Placental epithelial cell (primary cell): ENCODE measurements around the gene SNAP91.

DNA sequence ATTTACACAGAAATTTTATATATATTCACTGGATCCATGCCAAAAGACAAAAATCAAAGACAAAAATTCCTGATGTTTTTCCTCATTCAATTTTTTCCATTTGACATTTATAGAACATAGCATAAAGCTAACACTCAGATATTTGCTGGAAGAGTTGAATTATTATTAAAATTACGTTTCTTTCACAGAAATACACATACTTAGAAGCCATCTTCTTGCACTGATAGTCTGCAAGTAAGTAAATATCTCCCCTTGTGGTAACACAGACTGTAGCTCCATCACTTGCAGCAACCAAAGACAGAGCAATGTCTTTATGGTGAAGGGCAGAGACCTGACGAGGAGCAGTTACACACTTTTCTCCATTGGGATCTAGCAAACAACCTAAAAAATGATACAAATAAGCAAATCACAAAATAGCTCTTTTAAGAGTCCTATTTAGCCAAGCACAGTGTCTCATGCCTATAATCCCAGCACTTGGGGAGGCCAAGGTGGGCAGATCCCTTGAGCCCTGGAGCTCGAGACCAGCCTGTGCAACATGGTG, 24.2 kb downstream of the IBTK start:
- CAGE, long polyA plus RNA: no peak

DNA sequence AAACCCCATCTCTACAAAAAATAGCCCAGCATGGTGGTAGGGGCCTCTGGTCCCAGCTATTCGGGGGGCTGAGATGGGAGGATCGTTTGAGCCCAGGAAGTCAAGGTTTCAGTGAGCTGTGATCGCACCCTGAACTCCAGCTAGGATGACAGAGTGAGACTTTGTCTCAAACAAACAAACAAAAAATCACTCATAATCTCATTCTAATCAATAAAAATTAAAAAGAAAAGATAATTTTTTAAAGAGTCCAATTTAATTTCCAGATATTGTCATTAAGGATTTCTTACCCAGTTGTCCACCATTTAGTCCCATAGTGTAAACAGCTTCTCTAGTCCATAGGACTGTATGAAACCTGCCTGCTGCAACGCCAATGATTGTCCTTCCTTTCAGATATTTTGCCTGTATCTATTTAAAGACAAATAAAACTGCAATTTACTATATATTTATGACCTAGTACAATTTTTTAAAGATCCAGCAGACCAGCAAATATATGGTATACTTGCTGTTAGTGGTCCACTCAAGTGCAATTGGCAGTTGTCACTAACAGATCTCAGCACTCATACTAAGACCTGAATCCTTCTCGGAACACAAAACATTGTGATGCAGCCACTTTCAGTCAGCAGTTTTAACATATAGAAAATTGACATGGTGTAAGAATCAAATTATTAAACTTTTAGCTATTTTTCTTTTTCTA, 23.6 kb downstream of the IBTK start:
- CAGE, long polyA plus RNA: no peak

- CAGE, long polyA plus RNA: no peak
Observed at GRCh38 chr6:82246701-82247378, 704 bp downstream of the IBTK start.

GRCh38 chr6:83085121-83085980, 17.9 kb downstream of the DOP1A start:
- CAGE, long polyA plus RNA: no peak

DNA sequence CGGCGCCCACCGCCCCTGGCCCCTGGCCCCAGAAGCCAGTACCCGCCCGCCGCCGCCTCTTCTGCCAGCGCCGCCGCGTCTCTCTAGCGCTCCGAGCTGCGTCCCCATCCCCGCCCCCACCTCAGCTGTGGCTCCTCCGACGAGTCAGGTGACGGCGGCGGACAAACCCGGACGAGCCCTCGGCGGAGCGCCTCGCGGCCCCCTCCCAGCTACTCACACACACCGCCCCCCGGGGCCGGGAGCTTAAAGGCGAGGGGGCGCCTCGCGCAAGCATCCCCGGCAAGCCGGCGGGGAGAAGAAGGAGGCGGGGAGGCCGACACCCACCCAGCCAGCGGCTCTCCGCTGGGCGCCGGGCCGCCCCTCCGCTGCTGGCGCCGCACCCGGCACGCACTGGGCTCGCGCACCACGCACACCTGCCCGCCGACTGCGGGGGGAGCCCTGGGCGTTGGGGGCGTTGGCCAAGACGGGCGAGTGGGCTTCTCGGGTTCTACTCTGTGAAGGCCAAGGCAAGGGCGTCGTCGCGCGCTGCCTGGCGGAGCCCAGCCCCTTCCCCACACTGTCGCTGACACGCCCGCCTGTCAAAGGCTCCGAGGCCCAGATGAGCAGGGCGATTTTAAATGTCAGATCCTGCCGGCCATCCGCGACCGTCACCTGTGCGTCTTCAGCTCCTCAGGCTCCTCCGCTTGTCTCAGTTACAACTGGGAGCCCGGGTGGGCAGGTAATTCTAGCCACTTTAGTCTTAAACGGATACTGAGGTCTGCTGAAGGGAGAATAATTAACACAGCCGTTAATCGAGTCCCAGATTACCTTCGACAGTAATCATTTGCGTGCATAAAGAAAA, at the start of gene SNAP91:
Gene SNAP91, minus strand, starts transcription at position 100 of the 841 bp plus-strand sequence.
- CAGE, long polyA plus RNA: no peak

DNA sequence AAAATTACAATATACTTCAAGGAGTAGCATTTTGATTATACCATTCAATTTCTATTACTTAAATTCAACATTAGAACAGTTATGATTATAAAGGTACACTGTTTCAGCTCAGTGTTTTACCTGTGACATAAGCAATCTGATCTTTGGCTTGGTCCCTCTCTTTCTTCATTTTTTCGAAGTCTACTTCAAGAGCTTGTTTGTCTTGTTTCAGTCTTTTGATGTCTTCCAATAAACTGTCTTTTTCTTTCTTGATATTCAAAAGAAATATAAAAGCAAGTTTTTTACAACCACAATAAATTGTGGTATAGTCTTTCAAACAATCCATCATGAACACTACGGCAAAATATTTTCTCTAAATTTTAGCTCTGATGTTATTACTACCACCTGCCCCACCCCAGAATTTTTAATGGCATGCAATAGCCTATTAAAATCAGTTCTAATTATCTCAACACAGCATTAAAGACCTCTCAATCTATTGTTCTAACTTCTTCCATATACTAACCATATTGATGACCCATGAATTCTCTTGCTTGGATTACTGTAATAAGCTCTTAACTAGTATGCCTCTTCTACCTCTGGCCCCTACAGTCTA, 64.3 kb downstream of the CEP162 start:
- CAGE, long polyA plus RNA: no peak

- CAGE, long polyA plus RNA: no peak
Observed at GRCh38 chr6:85403175-85404113, 46.4 kb upstream of the NT5E start.

DNA sequence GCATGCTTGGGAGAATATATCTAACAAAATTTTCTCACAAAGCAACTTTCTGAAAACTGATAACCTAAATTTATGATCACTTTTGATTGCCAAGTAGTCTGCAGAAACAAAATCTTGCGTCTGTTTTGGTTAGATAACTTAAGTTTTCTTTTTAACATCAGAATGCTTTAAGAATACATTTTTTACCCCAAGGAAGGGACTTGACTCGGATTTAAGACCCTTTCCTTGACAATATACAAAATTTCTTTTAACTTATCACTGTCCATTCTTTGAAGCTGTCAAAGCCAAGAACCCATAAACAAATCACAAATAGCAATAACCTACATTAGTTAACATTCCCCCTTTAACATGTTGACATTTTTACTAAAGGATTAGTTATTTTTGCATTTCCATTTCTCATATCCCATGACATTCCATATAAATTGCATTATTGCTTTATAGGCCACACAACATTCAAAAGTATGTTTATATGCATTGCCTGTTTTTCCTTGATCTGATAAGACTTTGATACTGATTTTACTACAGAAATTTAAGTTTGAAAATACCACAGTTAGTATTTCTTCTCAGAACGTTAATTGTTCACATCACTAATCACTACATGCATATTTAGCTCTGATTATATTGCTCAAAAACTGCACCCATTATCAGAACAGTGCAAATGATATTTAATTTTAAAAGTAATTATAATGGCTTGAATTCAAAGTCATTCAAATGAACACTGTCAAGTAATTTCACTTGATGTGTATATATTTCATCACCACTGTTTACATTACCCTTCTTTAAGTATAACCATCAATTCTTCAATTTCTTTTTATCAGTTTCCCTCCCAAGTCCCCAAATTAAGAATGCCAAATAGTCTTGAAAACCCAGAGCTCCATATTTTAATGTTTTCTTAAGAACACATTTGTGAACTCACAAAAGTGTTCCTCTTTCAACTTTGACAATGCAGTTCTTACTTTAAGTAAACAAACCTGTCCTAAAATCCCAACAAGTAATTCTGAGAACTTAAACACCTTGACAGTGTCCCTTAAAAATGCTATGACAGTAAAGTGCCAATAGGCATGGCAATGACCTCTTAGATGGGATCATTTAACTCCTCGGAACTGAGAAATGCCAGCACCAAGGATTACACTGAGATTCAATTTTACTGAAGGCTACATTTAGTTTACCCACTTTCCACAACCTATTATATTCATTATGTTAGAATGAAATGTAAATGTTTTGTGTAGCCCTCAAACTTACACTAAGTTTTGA, 16.4 kb upstream of the SNX14 start:
- CAGE, long polyA plus RNA: no peak

- CAGE, long polyA plus RNA: no peak
Observed at GRCh38 chr6:85636542-85637572, 5.8 kb downstream of the SYNCRIP start.

- CAGE, long polyA plus RNA: no peak
Observed at GRCh38 chr6:85641530-85642546, 848 bp downstream of the SYNCRIP start.

DNA sequence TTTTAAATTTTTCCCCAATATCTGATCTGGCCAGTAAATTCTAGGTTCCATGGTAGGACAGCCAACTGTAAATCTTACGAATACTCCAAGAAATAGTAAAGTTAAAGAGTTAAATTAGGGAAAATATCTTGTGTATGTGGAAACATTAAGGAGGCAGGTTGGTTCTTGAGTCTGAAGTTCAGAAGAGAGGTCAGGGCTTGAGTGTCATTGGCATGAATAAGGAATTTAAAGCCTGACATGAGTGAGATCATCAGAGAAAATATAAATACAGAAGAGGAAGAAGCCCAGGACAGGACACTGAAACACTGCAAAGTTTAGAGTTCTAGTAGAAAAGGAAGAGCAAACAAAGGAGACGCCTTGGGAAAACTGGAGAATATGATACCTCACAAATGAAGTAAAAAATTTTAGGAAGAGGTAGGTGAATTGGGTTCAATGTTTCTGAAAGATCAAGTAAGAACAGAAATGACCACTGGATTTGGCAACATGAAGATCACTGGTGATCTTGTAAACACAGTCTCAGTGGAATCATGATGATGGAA, 41.5 kb upstream of the SYNCRIP start:
- CAGE, long polyA plus RNA: no peak

DNA sequence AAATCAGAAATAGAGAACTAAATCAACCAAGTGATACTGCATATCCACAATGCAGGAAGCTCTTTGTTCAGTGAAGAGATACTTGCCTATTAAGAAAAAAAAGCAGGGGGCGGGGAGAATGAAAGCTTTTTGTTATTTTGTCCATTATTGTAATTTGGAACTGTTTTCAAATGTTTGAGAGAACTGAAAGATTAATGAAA, 21.2 kb upstream of the CFAP206 start:
- CAGE, long polyA plus RNA: no peak

- CAGE, long polyA plus RNA: no peak
Observed at GRCh38 chr6:87617497-87617921, 27.6 kb downstream of the ORC3 start.

DNA sequence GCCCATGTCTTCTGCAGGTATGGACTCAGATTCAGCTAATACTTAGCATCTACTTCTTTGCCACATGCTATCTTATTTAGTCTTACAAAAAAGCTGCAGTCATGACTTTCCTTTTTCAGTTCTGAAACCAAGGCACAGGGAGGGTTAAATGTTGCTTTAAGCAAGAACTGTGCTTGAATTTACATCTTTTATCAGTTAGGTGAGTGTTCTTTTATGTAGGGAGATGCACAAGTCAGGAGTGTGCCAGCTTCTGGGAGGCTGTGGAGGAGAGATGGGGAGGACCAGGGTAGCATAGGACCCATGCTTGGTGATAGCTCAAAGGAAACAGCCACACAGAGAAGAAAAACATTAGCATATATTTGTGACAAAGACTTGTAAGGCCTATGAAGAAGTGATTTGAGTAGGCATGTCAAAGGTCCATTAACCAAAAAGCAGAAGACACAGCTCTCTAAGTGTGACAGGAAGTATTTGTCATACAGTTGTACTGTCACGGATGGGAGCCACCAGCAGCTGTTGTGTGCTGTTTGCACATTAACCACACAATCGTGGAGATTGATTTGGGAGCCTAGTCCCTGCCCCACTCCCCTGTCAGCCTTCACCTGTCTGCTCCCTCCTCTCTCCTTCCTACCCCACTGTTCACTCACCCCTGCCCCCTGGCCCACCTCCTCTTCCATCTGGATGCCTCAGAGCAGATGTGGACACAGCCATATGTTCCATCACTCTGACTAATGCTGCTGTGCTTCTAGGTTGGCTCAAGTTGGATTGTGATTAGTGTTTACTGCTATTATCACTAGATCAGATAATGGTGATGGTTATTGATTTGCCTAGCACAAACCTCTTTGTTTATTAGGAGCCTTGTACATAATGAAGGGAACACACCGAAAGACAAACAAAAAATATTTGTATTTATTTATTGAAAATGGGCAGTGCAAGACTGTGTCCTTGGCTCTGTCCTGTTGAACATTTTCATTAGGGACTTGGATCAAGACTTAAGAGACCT, 124.8 kb upstream of the SPACA1 start:
- CAGE, long polyA plus RNA: no peak

DNA sequence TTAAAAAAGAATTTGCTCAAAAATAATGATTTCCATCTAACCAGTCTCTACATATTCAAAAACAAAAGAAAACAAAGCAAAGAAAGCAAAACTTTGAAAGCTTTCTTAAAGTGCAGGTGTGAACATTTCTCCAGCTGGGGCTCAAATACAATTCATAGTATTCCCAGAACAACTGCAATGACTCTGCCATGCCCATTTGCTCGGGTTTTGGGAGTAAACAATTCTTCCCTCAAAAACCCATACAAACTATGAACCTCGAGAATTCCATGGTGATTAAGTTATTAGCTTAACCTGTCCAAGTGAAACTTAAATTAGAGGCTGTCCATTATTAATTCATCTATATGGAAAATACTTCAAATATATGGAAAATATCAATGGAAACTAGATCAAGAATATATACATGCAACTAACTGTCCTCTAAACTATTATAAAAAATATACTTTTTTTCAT, 5.0 kb downstream of the CNR1 start:
- CAGE, long polyA plus RNA: no peak

- CAGE, long polyA plus RNA: no peak
Observed at GRCh38 chr6:88442670-88443141, 276.6 kb upstream of the CNR1 start.

DNA sequence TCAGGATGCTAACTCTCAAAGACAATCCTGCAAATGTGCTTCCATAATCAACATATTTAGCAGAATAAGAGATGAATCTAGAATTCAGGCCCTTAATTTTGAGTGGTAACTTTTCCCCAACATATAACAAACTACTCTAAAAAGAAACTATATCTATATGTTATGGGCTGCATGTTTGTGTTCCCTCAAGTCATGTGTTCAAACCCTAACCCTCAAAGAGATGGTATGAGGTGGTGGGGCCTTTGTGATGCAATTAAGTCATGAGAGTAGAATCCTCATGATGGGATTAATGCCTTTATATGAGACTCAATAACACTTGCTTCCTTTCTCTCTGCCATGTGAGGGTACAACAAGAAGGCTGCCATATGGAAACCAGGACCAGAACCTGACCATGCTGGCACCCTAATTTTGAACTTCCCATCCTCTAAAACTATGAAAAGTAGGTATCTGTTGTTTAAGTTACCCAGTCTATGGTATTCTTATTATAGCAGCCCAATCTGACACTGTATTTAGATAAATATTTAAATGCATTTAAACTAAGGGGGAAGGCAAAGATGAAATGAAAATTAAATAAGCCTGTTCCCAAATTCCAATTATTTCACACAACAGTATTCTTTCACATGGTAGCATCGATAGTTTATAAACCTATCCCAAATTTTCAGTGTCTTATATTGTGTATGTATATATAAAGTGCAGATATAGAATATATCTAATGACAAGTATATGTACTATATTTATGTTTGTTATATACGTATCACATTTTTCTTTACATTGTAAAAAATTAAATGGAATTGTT, 250.3 kb downstream of the RNGTT start:
- CAGE, long polyA plus RNA: no peak

- CAGE, long polyA plus RNA: no peak
Observed at GRCh38 chr6:89009834-89010386, 46.5 kb upstream of the RNGTT start.

DNA sequence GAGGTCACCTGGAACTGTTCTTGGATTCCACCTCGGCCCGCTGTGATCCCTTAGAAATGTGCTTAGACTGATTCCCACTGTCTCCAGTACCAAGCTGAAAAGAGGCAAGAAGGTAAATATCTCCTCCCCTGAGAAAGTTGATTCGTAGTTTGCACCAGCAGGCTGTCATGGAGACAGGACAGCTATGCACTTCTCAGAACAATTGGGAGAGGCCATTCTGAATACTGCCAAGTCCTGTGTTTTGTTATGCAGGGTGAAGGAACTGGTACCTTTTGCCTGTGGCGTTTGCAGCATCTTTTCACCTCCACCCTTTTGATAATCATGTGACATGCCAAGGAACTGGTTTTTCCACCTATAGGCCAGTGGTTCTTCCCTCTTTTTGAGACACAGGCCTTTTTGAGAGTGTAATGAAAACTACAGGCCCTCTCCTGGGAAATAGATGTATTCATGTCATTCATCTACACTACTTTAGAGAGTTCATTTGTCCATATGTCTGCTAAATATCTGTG, 58.3 kb upstream of the RNGTT start:
- CAGE, long polyA plus RNA: no peak

- CAGE, long polyA plus RNA: no peak
Observed at GRCh38 chr6:89085213-89085730, 4.7 kb downstream of the PNRC1 start.